UCH-1 (cell line): ENCODE measurements around a stretch of chr1.

DNA sequence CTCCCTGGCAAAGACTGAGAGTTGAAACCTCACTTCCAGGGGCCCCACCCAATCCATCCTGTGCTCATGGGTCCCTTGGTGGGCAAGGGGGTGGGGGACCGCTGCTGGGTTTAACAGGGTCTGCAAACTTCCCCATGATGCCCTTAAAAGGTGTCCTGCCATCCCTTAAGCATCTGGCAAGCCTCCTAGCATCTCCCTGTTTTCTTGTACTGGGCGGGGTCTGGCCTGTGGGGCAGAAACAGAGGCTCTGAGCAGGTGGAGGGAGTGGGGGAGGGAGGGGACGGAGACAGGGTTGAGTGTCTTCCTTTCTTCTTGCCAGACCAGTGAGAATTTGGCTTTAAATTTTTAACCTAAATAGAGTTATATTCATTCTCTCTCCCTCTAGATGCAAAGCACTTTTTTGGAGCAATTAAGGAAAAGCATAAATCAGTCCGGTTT, 25.1 kb downstream of the IGSF21 start:
- RRBS = no CpG with 5 or more reads among the region's 4 CpGs

- RRBS = no CpG with 5 or more reads among the region's 5 CpGs
Observed at GRCh38 chr1:18299423-18299825, 181.3 kb upstream of the KLHDC7A start.

GRCh38 chr1:18941214-18941826, 15.2 kb downstream of the IFFO2 start:
- RRBS = no CpG with 5 or more reads among the region's 12 CpGs

DNA sequence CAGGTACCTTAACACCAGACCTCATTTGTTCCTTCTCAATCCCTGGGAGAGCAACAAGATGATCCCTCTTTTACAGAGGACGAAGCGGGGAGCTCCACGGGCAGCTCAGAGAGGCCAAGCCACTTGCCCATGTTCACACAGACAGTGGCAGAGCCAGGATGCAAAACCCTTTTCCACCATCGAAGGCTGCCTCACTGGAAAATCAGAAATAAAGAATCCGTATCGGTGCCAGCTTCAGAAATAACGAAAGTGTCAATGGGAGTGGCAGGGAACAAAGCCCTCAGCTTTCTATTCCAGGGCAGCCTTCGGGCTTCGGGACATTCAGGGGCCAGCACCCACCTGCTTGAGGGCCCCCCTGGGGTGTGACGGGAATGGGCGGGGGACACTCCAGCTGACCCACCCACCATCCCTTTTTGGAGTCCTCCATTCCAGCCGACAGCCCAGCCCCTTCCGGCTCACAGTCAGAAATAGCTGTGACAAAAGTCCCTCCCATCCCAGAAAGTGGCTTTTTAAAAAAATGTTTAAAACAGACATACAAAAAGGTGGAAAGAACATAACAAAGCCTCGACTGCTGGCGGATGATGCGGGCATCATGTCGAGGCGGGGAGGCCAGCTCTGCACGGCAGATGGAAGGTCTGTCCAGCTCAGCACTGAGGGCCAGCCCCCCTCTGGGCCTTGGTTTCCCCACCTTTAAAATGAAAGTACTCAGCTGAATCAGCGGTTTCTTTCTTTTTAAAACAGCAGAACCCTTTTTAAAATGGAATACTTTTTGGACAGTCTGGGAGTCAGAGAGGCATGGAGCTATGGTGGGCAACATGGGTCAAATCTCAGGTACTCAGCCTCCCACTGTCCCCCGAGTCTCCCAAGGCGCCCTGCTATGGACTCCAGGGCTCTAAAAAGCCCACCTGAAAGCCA, 5.8 kb downstream of the IFFO2 start:
- RRBS = no CpG with 5 or more reads among the region's 22 CpGs

GRCh38 chr1:18955417-18956391, 772 bp downstream of the IFFO2 start:
- RRBS = 4% methylated on average over 62 of the region's 122 CpGs

- RRBS = no CpG with 5 or more reads among the region's 5 CpGs
Observed at GRCh38 chr1:18962057-18962554, 5.6 kb upstream of the IFFO2 start.

DNA sequence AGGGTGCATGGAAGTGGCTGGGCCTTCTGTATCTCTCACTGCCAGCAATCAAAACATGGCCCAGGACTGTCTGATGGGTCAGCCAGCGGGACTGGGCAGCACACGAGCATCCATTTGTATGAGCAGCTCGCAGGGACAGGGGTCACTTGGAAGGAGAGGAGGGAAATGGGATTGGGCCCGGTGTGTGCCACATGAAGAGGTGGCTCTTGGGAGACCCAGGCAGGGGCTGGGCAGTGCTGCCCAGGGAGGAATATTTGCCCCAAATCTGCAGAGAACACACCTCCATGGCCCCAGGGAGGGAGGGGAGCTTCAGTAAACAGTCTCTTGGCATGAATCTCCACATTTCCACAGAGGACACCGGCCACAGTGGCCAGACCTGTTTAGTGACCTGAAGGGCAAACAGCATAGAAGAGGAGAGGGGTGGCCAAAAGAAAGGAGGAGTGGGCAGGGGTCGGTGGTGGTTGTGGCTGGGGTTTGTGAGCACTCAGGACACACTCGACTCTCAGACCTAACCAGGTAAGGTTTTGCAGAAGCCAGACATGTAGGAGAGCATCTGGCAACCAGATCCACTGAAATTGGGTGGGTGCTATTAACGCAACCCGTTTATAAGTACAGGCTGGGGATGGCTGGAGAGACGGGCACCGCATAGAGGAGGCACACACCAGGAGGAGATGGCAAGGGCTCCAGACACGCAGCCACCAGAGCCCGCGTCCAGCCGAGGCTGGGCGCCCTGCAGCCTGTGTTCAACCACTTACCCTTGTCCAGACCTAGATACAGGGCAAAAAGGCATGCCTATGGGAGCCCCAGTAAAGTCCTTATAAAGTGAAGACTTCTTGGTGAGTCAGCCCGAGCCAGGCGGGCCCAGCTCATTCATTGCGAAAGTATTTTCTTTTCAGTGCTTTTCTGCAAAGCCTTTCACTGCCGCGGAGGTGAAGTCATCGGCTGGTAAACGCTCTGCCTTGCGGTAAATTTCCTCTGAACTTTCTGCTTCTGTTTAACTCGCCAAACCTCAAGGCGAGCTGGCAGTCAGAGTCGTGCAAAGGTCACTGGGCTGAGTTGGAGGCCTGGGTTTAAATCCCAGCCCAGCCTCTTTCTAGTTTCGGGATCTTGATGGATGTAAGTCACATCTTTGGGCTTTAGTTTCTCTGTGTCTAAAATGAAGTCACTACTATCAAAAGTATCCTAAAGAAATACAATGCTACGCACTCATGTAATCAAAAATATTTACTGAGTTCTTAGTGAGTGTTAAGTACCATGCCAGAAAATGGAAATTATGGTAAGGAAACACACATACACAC, 54.3 kb upstream of the IFFO2 start:
- RRBS = no CpG with 5 or more reads among the region's 29 CpGs

GRCh38 chr1:19073220-19073696, 116.8 kb upstream of the IFFO2 start:
- RRBS = no CpG with 5 or more reads among the region's 11 CpGs

GRCh38 chr1:19076671-19077448, 120.4 kb upstream of the IFFO2 start:
- RRBS = 84% methylated on average over 4 of the region's 24 CpGs

GRCh38 chr1:19077782-19078583, 121.5 kb upstream of the IFFO2 start:
- RRBS = no CpG with 5 or more reads among the region's 13 CpGs

- RRBS = no CpG with 5 or more reads among the region's 11 CpGs
Observed at GRCh38 chr1:19119945-19120577, 90.0 kb downstream of the UBR4 start.

GRCh38 chr1:19147762-19148933, 61.9 kb downstream of the UBR4 start:
- RRBS = no CpG with 5 or more reads among the region's 17 CpGs

GRCh38 chr1:19201503-19201899, 8.6 kb downstream of the UBR4 start:
- RRBS = no CpG with 5 or more reads among the region's 3 CpGs

DNA sequence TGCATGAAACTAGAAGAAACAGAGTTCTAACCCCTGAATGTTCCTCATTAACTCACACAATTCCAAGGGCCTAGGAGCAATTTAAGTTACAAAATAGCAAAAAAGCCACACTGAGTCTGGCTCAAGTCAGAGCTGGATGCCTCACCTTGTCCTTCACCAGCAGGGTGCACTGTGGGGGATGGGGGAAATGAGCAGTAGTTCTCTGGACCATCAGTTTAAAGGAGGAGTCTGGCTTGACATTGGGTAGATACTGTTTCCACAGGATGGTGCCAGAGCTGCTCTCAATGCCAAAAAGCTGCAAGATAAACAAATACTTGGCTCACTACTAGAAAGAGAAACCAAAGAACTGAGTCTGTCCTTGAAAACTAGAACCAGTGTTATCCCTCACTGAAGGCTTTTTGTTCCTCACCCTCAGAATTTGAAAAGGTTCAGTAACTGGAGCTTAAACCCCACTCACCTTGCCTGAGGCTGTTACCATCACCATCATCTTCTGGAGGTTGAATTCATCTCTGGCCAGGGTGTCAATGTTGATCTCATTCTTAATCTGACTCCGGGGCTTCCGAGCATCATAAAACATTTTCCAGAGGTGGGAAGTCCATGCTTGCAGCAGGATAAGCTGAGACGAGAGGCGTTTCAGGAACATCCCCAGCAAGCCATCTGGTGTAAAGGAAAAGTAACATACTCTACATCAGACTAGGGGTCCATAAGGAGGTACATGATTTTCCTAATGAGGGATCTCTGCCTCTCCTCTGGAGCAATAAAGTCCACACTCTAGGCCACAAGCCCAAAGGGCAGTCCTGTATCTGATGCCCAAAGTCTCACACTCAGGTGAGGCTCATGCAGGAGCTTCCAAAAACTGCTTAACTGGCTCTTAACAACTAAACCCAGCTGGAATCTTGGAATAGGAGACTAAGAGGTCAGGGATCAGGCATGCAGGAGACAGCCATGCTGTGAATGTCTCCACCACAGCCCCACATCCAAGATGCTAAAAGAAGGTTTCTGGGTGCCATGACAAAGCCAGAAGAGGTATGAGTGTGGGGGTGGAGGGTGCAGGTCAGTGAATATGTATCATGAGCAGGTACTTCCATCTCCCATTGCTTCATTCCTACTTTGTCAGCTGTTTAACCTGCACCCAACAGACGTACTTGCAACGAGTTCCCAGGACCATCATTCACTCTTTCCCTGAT, 18.5 kb downstream of the EMC1 start:
- RRBS = no CpG with 5 or more reads among the region's 6 CpGs

- RRBS = no CpG with 5 or more reads among the region's 7 CpGs
Observed at GRCh38 chr1:19240327-19240711, 11.0 kb downstream of the EMC1 start.

DNA sequence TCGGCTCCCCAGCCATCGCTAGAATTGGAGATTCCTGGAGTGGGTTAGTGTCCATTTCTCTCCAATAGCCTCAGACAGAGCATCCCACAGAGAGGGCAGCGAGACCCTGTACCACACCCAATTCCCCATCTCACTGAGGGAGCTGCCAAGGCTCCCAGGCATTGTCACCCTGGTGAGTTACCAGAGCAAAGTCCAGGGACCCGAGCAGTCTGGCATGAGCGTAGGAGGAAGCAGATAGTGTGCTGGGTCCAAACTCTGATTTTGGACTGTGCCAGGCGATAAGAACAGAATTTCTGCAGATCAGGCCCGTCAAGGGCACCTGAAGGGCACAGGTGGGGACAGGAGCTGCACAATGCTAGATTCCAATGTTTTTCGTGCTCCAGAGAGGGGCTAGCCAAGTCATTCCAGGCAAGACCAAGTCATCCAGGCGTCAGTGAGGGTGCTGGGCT, 15.4 kb downstream of the AKR7A3 start:
- RRBS = no CpG with 5 or more reads among the region's 9 CpGs

- RRBS = no CpG with 5 or more reads among the region's 3 CpGs
Observed at GRCh38 chr1:19285473-19285738, 3.2 kb downstream of the AKR7A3 start.

DNA sequence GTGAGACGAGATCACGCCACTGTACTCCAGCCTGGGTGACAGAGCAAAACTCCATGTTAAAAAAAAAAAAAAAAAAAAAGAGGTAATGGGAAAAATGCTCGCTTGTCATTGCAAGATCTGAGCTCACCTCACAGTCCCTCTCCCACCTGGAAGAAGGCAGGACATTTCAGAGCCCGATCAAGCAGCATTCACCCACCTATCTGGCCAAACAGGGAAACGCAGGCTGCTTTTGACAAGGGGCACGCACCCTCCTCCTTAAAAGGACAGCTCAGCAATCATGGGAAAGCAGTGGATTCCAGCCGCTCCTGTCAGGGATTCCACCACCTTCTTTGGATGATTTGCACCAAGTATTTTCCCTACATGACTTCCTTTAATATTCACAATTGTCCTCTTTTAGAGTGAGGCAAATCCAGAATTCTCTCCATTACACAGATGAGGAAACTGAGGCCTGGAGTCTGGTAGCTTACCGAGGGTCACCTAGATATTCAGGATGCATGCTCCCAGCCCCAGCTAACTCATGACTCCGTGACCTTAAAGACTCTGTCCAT, 80.8 kb downstream of the CAPZB start:
- RRBS = no CpG with 5 or more reads among the region's 9 CpGs

DNA sequence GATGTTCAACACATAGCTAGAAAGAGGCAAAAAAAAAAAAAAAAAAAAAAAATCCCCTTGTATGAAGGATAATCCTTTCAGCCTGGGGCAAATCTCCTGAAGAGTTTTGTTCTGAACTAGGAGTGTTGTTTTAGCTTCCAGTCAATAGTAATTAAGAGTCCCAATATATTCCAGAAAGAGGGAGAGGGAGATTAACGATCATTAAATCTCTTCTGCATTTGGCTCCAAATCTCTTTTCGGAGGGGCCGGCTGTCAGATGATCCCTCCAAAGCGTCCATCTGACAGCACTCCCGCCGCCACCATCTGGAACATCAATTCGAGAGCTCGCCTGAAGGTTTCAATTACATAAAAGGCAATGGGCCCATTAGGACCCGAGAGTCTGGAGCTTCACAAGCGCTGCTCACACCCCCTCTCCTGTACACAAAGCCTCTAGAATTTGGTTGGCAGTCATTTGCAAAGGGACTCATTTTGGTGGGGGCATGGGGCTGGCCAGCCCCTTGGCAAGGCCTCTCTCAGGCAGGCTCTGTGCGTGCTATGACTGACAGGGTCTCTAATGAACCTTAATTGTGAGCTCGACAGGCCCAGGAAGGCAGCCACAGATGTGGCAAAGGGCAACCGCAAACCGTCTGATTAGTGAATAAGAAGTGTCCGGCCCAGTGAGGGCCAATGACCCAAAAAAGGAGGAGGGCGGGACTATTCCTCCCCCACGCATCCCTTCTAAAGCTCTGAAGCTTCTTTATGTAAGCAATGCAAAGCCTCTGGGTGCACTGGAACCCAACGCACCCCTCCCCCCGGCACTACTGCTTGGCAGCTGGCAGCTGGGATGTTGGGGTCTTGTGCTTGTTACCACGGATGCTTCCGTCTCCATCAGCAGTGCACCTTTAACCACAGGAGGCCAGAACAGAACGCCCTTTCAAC, 79.6 kb downstream of the CAPZB start:
- RRBS = no CpG with 5 or more reads among the region's 22 CpGs

GRCh38 chr1:19414311-19415165, 70.8 kb downstream of the CAPZB start:
- RRBS = no CpG with 5 or more reads among the region's 4 CpGs